HL-60 (cell line): ENCODE measurements around the genes DEFB125, DEFB128, SLC52A3 and SNPH.

- RRBS: no CpG with 5 or more reads among the region's 3 CpGs
Measured at GRCh38 chr20:87360-87922, at the start of gene DEFB125. Gene DEFB125 (plus strand): TSS chr20:87672.

GRCh38 chr20:189457-190039 is at the start of gene DEFB128:
Gene DEFB128 (minus strand): TSS chr20:189711.
- RRBS: no CpG with 5 or more reads among the region's 7 CpGs

DNA sequence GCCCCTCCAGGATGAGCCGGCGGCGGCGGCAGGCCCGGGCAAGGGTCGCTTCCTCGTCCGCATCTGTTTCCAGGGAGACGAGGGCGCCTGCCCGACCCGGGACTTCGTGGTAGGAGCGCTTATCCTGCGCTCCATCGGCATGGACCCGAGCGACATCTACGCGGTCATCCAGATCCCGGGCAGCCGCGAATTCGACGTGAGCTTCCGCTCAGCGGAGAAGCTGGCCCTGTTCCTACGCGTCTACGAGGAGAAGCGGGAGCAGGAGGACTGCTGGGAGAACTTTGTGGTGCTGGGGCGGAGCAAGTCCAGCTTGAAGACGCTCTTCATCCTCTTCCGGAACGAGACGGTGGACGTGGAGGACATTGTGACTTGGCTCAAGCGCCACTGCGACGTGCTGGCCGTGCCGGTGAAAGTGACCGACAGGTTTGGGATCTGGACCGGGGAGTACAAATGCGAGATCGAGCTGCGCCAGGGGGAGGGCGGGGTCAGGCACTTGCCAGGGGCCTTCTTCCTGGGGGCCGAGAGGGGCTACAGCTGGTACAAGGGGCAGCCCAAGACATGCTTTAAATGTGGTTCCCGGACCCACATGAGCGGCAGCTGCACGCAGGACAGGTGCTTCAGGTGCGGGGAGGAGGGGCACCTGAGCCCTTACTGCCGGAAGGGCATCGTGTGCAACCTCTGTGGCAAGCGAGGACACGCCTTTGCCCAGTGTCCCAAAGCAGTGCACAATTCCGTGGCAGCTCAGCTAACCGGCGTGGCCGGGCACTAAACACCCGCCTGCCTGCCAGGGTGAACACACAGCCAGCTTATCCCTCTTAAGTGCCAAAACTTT is 876 bp downstream of the ZCCHC3 start:
- RRBS: 3% methylated on average over 35 of the region's 62 CpGs

DNA sequence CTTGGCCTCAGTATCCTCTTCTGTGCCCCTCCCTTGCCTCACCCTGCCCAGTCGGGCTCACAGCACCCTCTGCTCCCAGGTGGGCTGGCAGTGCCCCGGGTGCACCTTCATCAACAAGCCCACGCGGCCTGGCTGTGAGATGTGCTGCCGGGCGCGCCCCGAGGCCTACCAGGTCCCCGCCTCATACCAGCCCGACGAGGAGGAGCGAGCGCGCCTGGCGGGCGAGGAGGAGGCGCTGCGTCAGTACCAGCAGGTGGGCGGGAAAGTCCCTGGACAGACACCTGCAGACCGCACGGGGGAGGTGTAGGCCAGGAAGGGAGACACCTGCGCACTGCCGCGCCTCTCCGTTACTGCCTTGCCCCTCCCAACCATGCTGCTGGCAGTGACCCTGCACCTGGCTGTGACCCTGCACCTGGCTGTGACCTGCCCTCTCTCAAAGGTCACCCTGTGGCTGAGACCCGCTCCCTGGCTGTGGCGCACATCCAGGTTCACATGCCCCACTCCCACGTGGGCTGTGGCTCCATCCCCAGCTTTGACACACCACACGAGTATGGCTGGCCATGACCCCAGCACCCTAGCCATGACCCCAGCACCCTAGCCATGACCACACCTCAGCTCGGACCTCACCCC is 11.5 kb downstream of the RBCK1 start:
- RRBS: 97% methylated on average over 4 of the region's 30 CpGs

DNA sequence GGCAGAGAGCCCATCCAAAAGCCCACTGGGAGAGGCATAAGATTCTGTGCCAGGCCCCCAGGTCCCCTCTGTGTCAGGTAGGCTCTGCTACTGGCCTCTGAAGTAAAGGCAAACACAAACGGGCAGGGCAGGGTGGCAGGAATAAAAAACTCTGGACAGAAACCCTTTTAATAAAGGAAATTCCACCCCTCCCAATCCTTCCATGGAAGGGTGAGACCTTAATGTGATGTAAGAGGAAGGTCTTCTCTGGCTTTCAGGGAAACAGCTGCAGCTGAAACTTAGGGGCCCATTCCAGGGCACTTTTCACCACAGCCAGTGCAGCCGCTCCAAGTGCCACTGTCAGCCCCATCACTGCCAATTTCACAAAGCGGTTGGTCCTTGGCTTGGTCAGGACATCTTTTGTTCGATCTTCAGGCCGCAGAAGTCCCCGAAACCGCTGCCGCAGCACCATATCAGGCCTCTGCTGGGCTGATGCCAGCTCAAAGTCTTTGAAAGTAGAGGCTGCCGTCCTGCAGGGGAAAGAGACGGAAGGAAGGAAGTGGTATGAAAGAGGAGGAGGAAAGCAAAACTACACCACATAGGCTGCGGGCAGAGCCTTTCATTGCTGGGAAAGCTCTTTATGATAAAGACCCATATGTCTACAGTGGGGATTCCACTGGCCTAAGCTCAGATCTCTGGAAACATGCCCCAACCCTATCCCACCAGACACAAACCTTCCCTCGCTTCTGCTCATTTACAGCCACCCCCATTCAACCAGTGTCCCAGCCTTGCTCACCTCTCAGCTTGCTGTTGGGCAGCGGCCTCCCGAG is 23.8 kb downstream of the TBC1D20 start:
- RRBS: no CpG with 5 or more reads among the region's 14 CpGs

DNA sequence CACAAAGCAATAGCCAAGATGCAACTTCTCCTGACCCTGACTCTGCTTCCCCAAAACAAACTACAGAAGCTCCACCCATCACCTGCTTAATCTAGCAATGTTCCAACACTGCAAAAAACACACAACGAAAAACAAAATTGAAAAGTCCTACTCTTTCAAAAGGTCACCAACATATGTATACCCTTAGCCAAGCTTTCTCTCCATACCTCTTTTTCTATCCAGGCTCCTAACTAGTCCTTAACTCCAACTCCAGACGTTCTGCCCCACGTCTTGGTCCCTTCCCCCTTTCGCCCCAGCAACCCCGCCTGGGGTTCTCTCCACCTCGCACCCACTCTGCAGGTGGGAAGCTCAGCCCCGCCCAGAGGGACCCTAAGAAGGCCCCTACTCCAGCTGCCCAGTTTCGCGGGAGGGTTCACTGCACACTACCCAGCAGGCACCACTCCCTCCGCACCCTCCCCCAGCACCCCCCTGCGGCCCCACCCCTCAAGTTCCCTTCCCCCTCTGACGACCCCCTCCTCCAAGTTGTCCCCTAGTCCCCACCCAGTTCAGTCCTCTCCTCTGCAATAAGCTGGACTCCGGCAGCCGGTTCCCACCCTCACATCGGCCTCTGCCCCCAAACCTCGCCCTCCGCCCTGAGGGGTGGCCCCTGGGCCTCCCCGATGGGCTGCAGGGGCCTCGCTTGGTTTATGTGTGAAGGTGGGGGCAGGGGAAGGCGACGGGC is 582 bp downstream of the CSNK2A1 start:
- RRBS: no CpG with 5 or more reads among the region's 21 CpGs

GRCh38 chr20:607160-607978 is 2.7 kb downstream of the TCF15 start:
- RRBS: no CpG with 5 or more reads among the region's 10 CpGs

- RRBS: no CpG with 5 or more reads among the region's 4 CpGs
Measured at GRCh38 chr20:750735-750992, 17.6 kb downstream of the SLC52A3 start.

GRCh38 chr20:768196-769097 is at the start of gene SLC52A3:
Gene SLC52A3 (minus strand): TSS chr20:768500.
- RRBS: no CpG with 5 or more reads among the region's 18 CpGs

GRCh38 chr20:772743-773048 is 4.4 kb upstream of the SLC52A3 start:
- RRBS: no CpG with 5 or more reads among the region's 6 CpGs

GRCh38 chr20:843831-844197 is 10.3 kb downstream of the FAM110A start:
- RRBS: no CpG with 5 or more reads among the region's 8 CpGs

- RRBS: no CpG with 5 or more reads among the region's 7 CpGs
Measured at GRCh38 chr20:891256-891962, 24.7 kb downstream of the ANGPT4 start.

DNA sequence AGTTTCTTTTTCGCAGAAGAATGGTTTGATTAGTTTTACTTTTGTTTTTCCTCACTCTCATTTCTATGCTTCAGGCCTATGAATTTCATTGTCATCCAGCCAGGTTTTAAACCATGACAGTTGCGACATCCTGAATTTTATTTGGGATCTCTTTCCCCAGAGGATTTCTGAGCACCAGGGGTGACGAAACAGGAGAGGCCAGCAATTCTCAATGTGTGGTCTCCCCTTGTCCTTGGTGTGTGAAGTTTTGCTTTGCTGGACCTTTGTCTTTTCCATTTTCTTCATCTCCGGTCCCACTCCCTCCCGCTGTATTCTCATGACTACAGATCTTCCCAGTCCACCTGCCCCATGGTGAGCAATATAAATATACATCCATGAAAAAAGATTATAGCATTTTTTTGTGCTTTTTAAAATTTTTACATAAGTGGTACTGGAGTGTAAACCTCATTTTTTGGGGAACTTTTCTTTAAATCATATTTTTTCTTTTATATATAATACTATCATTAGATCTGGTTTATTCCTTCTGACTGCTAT is 4.7 kb downstream of the PSMF1 start:
- RRBS: no CpG with 5 or more reads among the region's 5 CpGs

DNA sequence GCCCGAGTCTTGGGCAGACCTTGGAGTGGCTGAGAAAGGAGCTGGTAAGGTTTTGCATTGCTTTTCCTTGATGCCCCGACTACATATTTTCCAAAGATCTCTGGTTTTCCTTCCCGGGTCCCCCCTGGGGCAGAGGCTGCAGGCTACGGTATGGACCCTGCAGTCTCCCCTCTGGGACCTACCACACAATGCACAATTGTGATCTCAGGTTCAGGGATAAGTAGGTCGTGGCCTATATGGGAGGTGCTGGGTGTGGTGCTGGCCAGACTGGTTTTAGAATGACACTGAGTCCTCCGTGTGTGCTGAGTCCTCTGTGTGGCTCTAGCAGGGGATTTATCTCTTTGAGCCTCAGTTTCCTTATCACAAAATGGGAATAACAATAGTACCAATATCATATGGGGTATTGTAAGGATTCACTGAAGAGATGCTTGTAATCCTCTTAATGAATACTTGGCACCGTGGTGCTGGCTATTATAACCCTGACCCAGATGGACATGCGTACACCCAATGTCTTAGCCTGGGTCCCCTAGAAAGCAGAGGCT is 425 bp downstream of the C20orf202 start:
- RRBS: no CpG with 5 or more reads among the region's 8 CpGs

DNA sequence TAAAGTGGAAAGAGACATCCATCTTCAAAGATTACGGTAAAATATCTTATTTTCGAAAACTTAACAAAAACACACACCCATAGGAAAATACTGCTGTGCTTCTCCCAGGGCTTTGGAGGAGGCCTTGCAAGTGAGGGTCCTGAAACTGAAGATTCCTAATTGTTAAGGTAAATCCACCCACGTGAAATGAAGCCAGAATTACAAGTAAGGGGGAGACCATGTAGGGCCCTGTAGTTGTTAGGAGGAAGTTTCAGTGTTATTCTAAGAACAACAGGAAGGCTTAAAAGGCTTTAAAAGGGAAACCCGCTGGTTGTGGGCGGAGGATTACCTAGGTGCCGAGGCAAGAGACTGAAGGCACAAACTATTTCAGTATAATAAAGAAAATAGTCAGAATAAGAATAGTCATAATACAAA is 10.1 kb upstream of the RAD21L1 start:
- RRBS: no CpG with 5 or more reads among the region's 6 CpGs

DNA sequence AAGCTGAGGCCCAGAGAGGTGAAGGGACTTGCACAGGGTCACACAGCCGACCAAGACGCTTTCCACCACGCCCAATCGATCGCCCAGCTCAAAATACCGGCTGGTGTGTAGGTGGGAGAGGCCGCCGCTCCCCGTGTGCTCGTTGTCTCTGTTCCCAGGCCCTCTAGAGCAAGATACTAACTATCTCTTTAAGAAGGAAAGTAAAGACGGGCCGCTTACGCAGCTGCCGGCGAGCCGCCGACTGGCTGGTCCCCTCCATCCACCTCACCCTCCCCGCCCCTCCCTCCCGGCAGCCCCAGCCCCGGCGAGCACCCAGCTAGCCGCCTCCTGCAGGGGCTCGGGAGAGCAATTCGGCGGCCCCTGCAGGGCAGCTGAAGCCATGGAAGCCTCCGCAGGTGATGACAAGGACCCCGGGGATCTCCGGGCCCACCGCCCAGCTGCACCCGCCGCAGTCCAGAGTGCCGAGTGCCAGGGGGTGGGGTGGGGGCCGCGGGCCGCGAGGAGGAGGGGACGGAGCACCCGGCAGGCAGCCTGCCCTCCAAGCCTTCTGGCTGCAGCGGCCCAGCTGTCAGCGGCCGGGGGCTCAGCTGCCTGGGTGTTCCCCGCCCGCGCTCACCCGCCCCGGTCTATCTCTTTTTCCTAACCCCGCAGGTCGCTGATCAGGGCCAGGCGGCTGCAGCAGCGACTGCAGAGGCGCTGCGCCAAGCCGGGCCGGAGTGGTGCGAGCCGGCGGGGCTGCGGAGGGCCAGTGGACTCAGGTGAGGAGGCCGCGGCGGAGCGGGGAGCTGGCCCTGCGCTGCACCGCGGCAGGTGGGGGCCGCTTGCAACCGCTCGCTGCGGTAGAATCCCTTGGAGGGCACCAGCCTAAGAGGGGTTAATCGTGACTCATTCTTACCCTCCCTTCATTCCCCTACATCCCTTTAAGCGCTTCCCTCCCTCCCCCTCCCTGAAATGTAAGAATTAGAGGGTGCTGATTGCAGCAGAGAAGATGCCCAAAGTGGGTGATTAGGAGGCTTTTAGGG is at the start of gene SNPH:
Gene SNPH (plus strand): TSS at position 292 of the 1,022 bp plus-strand sequence.
- RRBS: 22% methylated on average over 35 of the region's 71 CpGs

- RRBS: 64% methylated on average over 16 of the region's 29 CpGs
Measured at GRCh38 chr20:1313377-1314088, 15.4 kb downstream of the SDCBP2 start.

DNA sequence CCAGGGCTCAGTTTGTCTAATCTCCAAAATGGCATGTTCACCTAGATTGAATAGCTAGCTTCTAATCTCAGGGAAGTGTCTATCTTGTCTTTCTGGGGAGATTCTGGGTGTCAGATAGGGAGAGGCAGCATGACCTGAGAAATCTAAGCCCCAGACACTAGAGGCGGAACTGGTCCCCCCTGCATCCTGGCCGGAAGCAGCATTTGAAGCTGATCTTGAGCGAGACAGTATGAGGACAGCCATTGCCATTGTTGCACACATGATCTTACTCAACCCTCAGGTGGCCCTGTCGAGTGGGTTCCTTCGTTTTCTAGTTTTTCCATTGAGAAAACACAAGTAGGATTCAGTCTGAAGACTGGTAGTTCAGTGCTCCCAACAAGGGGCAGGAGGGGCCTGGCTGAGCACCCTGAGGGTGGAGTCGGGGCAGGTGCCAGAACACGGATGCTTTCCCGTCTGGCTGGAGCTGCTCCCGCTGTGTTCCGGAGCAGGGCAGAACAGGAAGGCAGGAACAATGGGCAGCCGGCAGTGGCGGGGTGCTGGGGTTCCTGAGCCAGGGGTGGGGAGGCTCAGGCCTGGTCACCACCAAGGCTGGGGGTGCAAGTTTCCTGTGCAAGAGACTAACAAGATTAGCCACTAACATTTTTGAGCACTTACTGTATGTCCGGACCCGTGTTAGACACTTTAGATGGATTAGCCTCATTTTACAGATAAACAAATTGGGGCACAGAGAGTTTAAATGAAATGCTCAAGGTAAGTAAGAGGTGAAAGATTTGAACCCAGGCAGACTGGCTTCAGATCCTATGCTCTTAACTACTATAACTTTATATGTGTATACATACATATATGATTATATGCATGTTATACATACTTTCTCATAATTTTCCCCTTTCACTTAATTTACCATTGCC is 8.0 kb upstream of the SDCBP2 start:
- RRBS: 13% methylated on average over 1 of the region's 14 CpGs

- RRBS: no CpG with 5 or more reads among the region's 5 CpGs
Measured at GRCh38 chr20:1368873-1369656, 23.8 kb downstream of the FKBP1A start.

DNA sequence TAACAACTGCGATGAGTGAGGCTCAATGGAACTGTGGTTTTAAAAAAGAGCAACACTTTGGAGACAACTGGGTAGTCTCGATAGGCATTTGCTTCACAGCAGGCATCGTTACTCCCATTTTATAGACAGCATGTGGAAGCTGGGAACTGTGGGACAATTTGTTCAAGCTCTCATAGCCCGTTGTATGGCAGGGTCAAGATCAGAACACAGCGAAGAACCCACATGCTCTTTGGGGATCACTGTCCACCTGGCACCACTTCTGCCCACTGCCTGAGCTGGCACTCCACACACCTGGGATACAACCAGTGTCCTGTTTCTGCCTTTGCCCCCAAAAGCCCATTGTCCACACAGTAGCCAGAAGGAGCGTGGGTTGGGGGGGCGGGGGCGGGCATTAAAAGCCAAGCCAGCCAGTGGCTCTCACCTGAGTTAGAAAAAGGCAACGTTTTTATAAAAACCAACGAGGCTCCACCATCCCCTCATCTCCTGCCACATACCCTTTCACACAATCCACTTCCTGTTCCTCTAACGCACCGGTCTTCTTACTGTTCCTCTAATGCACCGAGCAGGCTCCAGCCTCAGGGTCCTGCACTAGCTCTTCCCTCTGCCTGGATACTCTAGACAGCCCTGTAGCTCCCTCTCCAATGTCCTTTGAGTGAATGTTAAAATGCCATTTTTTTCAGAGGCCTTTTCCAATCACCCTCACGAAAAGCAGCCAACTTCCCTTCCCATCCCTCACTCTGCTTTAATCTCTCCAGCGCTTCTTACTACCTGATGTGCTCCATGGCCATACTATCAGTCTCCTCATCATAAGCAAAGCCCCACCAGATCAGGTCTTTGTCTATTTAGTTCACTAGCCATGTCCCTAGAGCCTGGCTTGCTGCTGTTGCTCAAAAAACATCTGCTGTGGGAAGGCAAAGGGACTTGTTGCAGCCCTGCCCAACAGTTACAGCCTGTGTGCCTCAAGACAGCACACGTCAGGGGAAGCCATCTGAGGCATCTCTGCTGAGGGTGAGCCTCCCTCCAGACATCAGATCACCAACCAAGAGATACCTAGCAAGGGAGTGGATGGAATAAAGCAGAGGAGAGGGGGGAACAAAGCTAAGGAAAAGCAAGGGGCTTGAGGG is 4.1 kb downstream of the FKBP1A start:
- RRBS: no CpG with 5 or more reads among the region's 16 CpGs